Measurements from ENCODE around the genes CDC42SE1, SEMA6C and CGN.

GRCh38 chr1:150545180-150546225 lies 3.7 kb upstream of the ADAMTSL4 start:
- PRO-cap, 2 experiments, result no peak in any of the 2 experiments

- PRO-cap, 2 experiments, result no peak in any of the 2 experiments
These were observed 4.2 kb downstream of the ADAMTSL4 start for GRCh38 chr1:150553018-150554258.

GRCh38 chr1:150580211-150580672 lies 832 bp upstream of the MCL1 start:
- PRO-cap, 2 experiments, result no peak in any of the 2 experiments

GRCh38 chr1:150595911-150596768 lies 16.7 kb upstream of the MCL1 start:
- PRO-cap, 2 experiments, result no peak in any of the 2 experiments

GRCh38 chr1:150753235-150753938 lies 12.2 kb downstream of the CTSS start:
- PRO-cap, 2 experiments, result no peak in any of the 2 experiments

GRCh38 chr1:150852302-150852735 lies 24.1 kb downstream of the ARNT start:
- PRO-cap, 2 experiments, result no peak in any of the 2 experiments

DNA sequence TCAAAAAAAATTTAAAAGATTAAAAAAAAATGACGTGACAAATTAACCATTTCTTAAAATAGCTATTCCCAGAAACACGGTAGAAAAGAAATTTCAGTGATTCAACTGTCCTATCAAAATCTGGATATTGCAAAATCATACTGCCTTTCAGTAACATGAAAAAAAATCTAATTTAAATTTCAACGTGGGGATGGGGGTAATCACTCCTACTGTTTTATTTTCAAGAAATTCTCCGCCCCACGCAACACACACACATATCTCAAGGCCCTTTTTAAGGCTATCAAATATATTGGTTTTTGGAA lies 1.2 kb downstream of the ARNT start:
- PRO-cap, 2 experiments, result no peak in any of the 2 experiments

DNA sequence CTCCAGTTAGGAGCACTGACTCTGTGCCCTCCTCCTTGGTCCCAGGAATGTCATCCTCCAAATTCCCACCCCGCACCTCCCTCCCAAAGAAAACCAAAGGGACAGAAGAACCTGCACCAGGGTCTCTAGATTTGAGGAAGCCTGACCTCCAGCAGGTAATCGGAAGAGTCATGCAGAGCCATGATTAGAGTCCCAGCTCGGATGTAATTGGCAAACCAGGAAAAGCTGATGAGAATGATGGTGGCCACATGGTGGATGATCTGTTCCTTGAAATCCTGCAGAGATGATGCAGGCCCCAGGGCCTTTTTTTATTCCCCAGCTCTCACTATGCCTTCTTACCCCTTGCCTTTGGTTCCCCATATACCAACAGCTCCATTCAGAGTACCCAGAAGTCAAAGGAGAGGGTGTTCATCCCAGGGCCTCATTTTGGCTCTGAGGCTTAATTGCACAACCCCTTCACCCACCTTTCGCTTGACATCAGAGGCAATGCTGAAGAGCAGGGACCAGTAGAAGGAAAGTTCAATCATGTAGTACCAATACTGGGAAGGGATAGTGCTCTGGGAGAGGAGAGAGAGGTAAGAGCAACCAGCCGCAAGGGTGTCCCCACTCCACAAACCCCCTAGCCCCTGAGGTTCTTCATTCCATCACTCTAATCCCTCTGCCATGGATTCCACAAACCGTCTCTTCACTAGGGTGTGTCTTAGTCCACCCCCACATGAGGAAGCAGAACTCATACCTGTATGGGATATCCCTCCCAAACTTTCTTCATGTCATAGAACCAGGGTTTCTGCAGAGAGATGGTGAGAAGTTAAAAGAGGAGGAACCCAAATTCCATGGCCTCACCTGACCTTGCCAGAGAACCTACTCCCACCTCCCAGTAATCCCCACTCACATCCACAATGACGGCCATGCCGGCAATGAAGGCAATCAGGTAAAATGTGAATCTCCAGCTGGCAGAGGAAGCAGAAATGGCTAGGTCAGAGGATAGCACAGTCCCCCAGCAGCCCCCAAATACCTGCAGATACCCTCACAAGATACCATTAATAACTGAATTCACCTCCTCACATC lies 7.4 kb downstream of the CERS2 start:
- PRO-cap, 2 experiments, result no peak in any of the 2 experiments

GRCh38 chr1:150972901-150973456 lies 1.7 kb downstream of the CERS2 start:
- PRO-cap, 2 experiments, result no peak in any of the 2 experiments

DNA sequence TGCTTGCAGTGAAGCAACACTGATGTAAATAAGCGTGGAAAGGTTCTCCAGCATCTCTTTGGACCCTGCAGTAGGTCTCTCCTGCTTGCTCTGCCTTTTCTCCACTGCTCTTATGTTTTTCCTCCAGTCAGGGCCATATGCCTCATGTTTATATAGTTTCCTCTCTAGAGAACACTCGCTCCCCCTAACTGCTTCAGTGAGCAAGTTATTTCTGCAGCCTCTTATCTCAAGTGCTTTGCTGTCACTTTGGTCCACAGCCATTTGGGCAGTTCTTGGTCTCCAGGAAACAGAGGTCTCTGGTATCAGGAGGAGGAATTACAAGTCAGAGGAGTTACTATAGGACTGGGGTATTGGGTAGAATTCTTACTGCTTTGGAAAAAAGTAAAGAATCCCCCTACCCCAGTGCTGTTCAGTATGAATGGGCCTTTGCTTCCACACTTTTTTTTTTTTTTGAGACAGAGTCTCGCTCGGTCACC lies 5.3 kb downstream of the PRUNE1 start:
- PRO-cap, 2 experiments, result no peak in any of the 2 experiments

DNA sequence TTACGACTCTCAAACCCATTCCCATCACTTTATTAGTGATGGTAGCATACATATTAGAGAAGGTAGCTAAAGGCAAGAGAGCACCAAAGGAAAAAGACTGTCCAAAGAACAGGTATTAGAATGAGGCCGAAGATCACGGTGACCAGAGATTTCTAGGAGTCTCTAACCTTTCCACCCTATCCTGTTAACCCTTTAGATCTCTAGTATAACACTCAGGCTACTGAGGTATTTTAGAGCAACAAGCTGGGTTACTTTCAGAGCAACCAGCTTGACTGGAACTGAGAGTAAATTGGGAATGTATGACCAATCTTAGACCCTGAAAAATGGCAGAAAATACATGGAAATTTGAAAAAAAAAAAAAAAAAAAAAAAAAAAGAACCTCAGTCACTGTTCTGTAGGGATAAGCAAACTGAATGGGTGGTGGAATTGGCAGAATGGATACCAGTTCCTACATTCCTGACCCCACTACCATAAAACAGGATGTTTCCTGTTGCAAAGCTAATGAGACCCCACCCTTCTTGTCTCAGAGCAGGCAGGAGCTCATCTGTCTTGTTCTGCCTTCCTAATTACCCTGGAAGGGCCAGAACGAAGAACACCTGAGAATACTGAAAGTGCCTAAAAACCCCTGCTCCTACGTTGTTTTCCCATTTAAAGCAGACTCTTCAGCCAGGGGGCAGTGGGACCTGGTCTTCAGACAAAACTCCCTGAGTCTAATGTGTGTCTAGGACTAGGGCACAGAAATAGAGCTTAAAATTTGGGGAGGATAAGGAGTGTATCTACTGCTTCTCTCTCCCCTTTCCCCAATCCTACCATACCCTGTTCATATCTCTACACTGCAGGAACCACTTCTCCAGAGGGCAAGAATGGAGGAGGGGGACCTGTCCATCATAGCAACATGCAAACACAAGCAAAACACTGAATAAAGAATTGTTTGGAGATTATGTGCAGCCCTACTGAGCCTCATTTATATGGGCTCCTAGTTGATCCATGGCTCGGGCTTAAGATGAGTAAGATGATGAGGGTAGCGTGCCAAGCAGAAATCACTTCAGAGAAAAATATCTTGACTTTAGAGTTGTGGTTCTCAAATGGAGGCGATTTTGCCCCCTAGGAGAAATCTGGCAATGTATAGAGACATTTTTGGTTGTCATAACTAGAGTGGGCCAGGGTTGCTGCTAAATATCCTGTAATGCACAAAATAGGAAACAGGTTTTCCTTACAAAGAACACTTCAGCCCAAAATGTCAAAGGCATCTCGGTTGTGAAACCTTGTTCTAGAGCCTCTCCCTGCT lies 3.9 kb downstream of the C1orf56 start:
- PRO-cap, 2 experiments, result no peak in any of the 2 experiments

DNA sequence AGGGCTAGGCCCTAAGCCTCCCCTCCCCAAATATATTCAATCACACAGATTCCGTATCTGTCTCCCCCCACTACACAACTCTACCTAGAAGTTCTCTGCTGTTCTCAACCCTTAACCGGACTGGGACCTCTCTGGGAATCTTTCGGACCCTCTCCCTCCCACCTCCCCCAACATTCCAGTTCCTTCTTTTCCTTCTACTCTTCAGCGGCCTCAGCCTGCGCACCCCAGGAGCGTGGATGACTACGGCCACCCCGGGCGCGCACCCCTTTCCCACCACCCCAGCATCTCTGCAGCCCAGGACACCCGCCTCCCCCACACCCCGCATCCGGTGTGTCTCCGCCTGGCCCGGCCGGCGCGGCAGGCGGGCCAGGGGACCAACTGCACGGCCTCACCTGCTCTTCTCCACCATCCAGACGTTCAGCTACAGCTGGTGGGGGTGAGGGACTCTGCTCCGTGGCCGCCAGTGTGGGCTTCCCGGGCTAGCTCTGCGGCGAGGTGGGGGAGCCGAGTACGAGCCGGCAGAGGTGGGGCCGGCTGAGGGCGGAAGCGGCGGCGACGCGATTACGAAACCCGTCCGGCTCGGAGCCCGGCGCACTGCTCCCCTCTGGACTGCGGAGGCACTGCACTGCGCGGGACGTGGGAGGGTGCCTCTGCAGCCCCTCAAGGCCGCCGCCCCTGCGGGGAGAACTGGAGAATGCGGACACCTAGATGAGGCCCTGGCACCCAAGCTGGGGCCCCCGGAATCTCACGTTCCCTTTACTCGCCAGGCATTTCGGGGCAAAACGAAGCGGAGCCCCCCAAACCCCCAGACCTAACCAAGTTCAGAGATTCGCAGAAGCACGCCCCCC lies at the start of gene CDC42SE1:
Gene CDC42SE1, minus strand, starts transcription at position 536 of the 848 bp plus-strand sequence.
- PRO-cap, 2 experiments, result peak in 2 of 2 experiments; most common plus-strand start position 620 of the sequence (in 1); most common minus-strand start position 487 of the sequence (in 1)

DNA sequence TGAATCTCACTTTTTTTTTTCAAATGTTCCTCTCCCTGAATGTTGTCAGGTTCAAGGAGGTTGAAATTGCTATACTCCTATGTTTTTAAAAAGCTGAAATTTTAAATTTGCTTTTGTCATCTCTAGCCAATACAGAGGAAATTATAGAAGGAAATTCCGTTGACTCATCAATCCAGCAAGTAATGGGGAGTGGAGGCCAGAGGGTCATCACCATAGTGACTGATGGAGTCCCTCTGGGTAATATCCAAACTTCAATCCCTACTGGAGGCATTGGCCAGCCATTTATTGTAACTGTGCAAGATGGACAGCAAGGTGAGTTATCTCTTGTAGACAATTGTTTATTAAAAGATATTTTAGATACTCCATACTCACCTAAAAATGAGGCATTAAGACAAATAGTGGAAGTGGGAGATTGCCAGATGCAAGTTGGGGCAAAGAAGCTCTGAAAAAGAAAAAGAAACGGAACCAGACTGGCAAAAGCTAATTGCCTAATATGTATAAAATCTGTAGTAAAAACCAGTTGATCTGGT lies 36.4 kb downstream of the GABPB2 start:
- PRO-cap, 2 experiments, result no peak in any of the 2 experiments

- PRO-cap, 2 experiments, result peak in 2 of 2 experiments; most common plus-strand start chr1:151146857 (in 2); most common minus-strand start chr1:151146628 (in 1)
These were observed at the start of gene SEMA6C for GRCh38 chr1:151146536-151147052. TSS of gene SEMA6C (minus strand) at chr1:151146631.

- PRO-cap, 2 experiments, result no peak in any of the 2 experiments
These were observed 768 bp upstream of the PI4KB start for GRCh38 chr1:151327933-151328434.

GRCh38 chr1:151347437-151347675 lies 304 bp upstream of the RFX5 start:
- PRO-cap, 2 experiments, result peak in 2 of 2 experiments; most common plus-strand start chr1:151347492 (in 1)

DNA sequence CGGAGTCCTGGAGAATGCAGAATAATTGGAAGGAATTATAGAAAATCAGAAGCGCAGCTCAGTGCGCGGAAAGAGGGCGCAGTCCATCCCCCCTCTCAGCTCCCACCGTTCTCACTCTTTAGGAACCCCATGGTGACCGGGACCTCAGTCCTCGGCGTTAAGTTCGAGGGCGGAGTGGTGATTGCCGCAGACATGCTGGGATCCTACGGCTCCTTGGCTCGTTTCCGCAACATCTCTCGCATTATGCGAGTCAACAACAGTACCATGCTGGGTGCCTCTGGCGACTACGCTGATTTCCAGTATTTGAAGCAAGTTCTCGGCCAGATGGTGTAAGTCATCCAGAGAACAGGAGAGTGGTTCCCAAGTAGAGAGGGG lies 473 bp downstream of the PSMB4 start:
- PRO-cap, 2 experiments, result peak in 2 of 2 experiments; most common plus-strand start position 259 of the sequence (in 2); most common minus-strand start position 228 of the sequence (in 1)

DNA sequence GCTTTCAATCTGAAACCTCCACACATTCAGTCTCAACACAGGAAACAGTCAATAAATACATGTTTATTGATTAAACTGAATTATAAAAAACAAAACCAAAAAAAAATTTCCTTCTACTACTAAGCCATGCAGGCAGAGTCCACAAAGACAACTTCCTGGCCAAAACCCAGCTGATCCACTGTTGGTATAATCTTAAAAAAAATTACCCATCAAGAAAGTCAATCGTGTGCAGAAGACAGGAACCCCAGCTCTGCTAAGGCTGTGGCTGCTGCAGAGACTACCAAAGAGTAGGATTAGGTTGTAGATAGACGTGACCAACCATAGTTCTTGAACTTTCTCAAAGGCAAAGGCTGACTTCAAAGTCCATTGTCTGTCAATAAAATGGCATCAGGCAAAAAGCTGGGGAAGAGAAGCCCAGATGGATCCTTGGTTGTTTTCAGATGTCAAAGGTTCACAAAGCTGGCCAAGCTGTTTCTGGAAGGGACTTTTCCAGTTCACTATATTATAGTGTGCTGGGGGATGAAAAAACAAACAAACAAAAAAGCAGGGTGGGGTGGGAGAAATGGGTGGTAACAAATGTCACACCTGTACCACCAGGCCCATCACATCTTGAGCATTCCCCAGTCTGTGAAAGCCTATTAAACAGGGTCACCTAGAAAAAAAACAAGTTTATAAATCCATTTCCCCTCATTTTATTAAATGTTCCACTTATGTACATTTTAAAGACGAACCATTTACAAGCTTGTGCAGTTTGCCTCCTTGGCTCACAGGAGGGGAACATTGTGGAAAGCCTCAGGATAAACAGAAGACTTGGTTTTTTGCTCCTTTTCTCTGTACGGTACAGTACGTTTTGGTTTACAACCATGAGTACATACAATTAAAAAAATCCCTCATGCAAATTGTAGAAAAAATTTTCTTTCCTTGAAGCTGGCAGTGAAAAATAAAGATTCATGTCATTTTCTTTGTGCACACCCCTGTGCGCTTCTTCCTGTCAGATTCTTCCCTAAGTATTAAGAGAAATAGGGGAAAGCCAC lies 3.6 kb downstream of the PSMB4 start:
- PRO-cap, 2 experiments, result no peak in any of the 2 experiments

DNA sequence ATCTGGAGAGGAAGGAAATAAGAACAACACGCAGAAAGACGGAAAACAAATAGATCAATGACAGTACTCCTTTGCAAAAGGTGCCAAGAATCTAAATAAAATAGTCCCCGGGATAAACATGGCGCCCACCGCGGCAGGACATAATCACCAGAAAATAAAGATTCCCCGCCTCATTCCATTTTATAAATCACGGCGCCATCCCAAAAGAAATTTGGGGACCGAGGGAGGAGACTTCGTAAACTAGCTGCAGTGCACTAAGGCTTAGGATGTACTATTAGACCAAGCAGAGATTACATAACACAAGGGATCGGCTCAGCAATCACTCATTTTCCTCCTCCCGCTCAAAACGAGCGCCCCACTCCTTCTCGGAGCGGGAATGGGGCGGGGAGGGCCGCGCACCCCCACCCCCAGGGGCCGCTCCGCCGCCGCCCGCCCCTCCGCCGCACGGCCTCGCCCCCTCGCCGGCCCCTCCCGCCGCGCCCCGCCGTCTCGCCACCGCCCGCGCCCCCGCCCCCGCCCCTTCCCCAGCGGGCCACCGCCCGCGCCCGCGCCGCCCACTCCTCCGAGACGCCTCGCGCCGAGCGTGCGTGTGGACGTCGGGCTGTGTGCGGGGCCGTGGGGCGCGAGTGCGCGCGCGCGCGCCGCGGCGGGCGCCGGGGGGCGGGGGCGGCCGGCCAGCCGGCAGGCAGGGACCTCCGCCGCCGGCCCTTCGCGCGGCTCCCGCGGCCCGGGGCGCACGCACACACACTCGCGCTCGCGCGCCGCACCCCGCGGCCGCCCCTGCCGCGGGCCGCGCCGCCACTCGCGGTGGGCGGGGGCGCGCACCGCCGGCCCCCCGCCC lies 891 bp downstream of the POGZ start:
- PRO-cap, 2 experiments, result peak in 2 of 2 experiments; most common plus-strand start position 293 of the sequence (in 2); most common minus-strand start position 378 of the sequence (in 2)

DNA sequence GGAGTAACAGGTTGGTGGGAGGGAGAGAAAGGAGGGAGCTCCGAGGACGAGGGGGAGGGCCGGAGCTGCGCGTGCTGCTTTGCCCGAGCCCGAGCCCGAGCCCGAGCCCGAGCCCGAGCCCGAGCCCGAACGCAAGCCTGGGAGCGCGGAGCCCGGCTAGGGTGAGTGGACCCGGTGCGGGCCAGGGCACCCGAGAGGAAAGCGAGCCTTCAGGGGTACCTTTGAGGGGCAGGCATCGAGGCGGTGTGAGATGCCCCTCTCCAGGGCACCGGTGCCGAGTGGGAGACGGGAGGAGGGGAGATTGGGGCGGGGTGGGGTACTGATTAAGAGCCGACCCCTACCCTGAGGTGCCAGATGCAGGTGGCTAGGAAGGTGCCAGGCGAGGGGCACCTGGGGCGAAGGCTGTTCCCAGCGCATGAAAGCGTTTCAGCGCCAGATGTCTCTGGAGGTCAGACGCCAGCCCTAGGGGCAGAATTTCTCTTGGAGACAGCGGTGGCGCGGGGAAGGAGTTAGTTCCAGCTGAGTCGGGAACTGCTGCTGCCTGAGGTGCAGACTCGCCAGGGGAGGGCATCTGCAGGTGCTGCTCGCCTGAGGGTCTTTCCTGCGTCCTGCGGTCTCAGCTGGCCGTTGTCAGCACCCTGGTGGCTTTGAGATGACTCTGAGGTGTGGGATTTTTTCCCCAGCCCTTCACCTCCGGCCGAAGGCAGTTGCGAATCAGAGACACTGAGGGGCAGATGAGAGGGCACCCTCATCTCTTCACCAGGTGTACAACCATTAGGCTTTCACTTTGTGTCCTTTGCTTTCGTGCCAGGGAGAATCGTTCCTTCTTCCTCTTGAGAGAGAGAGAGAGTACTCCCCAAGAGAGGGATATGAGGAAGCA lies at the start of gene CGN:
Gene CGN, plus strand, starts transcription at position 33 of the 880 bp plus-strand sequence.
- PRO-cap, 2 experiments, result peak in 2 of 2 experiments; most common plus-strand start position 33 of the sequence (in 1)